ENCODE measurements around the gene KLHL1.

DNA sequence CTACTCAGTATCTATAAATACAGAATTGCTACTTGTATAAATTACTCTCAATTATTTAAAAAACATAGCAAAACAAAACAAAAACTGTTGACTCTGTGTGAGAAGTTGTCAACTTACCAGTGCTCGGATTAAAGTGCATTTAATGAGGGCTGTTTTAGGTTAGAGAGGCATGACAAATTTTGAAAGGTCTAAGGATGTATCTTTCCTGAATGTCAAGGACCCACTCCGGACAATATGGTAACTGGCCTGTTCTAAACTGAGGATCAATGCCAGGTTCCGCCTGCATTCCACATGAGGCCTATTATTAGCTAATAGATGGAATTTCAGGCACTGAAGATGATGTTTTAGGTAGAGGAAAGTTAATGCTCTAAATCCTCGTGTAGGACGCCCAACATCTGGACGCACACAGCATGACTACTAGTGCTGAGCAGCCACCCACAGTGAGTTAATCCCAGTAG, 150.8 kb downstream of the DIAPH3 start:
- PRO-cap: no peak

DNA sequence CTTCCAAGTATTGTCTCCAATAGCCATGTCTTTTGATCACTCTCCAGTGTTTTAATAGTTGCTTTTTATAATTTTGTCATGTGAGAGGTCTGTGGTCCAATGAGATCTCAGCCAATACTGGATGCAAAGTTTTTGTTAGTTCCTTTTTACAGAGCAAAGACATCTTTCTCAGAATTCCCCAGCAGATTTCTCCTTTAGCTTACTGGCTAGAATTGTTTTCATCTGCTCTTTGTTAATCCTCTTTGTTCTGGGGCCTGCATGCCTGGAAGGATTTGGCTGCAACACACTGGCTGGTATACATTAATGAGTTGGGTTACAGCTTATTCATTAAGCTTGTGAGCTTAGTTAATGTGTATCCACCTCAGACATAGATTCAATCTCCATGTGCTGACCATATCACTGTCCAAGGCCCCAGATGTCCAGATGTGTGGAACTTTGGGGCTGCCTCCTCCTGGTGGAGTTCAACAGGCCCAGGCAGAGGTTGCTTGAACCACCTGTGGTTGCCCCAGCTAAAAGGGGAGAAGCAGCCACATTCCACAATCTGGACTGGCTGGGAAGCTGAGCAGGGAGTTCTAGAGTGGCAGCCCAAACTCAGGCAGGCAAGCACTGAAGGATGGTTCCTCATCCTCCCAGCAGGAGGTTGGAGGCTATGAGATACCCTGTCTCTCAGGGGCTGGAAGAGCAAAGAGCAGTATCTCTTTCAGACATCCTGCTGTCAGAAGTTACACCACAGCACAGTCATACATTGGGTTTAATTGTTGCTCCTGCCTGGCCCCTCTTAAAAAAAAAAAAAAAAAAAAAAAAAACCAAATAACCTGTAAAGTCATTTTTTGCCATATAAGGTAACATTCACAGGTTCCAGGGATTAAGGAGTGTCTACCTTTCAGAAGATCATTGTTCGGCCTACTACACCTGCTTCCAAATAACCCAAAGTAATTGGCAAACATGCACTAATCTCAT, 5.3 kb downstream of the DIAPH3 start:
- PRO-cap: no peak

- PRO-cap: no peak
Observed at GRCh38 chr13:60267473-60268231, 103.9 kb upstream of the DIAPH3 start.

GRCh38 chr13:63848883-63849435, 16.1 kb upstream of the ENSG00000285566 start:
- PRO-cap: no peak

DNA sequence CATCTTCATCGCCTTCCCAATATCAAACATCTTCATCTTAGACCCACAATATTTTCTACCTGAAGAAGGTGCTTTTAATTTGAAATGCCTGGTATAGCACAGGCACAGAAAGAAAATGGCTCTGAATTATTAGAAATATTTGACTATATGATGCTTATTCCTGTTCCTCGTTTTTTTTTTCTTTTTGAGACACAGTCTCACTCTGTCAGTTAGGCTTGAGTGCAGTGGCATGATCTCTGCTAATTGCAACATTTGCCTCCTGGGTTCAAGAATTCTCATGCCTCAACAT, 431.5 kb downstream of the PCDH9 start:
- PRO-cap: no peak

DNA sequence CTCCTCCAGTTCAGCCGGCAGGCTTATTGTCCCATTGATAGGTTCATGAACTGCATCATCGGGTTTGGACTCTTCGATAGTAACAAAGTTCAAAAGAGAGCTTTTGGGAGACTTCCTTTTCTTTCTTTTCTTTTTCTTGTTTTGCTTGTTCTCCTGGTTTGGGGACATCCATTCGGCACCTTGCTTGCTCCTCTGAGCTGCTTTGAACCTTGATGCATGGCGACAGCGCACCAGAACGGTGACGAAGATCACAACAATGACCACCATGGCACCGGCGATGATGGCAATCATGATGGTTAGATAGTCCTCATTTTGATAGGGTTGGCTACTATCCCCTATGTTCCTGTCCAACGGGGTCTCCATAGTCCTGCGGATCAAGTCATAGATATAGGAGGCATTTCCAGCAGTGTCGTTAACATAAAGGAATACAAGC, 4.4 kb downstream of the PCDH9 start:
- PRO-cap: no peak

DNA sequence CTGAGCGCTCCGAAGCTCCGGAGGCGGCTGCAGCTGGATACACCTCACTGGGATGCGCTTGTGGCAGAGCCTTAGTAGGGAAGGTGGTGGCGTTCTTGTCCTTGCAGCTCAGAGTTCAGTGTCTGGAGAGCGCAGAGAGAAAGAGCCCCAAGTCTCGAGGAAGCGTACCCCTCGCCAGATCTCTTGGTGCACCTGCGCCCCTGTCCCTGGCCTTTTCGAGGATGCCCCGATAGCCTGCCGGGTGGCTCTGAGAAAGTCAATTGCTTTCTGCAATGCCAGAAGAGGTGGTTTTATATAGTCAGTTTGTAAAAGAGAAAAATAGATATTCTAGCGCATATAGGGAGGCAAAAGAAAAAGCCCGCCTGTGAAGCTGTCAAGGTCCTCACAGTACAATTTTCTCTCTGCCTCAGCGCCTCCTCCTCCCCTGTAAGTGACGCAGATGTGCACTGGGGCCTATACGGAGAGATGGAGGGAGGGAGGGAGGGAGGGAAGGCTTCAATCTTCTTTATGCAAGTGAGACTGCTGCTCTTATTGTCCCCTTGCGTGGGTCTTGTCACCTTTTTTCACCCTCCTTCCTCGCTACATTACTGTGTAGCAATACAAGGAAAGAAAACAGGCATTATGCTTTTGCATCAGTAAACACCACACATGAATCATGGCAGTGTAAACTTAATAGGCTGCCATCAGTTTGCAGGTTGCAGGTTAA, at the start of gene KLHL1:
Gene KLHL1, minus strand, starts transcription at position 391 of the 706 bp plus-strand sequence.
- PRO-cap: no peak

- PRO-cap: no peak
Observed at GRCh38 chr13:72775128-72775561, 6.6 kb downstream of the DIS3 start.

DNA sequence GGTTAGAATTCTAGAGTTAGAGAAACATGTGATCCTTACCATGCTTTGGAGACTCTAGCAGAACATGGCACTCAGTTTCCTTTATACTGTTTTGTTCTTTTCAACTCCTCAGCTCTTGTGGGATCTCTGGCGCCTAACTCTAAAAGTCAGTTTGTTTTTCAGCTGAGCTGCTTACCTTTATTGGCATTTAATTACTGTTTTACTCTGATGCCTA, 87.5 kb upstream of the KLF5 start:
- PRO-cap: no peak

DNA sequence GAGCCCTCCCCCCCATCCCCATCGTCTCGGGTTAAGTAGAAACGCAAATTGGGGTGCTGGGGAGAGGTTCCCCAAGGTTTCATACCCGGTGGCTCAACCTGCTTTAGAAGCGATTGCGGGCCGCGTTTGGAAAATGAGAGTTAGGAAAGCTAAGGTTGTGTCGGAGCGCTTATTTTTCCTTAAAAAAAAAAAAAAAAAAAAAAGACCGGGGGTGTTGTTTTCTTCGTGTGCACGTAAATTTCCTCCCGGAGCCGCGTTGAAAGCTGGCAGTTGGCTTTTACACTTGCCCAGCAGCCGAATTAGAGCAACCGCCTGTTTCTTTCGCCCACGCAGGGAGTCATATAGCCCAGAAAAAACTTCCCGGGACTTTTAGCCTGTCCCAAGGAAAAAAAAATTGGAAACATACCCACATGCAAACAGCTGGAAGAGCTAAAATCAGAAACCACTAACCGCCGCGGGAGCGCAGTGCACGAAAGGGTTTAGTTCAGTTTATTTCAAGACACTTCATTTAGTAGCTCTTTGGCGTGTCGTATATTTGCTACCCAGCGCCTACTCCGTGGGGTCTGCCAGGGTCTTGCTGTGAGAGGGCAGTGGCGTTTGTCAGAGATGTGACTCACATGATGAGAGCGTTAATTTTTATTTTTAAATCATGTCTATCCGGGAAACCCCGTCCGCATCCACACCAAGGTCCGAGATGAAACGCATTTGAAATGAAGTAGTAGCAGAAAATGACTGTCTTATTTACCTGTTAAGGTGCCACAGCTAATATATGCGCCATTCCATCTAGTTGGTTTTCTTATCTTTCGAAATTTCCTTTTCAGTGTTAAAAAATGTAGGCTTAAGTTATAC, 1.4 kb downstream of the KLF5 start:
- PRO-cap: no peak

DNA sequence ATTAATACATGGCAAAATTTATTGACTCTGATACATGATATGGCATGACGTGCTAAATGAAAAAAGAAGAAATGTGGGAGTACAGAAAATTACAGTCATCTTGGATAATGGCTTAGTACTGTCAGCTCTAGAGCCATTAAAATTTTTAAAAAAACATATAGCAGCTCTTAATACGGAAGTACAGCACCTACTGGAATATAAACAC, 4.5 kb downstream of the KLF5 start:
- PRO-cap: no peak

- PRO-cap: no peak
Observed at GRCh38 chr13:73194345-73194762, 135.5 kb downstream of the KLF5 start.

DNA sequence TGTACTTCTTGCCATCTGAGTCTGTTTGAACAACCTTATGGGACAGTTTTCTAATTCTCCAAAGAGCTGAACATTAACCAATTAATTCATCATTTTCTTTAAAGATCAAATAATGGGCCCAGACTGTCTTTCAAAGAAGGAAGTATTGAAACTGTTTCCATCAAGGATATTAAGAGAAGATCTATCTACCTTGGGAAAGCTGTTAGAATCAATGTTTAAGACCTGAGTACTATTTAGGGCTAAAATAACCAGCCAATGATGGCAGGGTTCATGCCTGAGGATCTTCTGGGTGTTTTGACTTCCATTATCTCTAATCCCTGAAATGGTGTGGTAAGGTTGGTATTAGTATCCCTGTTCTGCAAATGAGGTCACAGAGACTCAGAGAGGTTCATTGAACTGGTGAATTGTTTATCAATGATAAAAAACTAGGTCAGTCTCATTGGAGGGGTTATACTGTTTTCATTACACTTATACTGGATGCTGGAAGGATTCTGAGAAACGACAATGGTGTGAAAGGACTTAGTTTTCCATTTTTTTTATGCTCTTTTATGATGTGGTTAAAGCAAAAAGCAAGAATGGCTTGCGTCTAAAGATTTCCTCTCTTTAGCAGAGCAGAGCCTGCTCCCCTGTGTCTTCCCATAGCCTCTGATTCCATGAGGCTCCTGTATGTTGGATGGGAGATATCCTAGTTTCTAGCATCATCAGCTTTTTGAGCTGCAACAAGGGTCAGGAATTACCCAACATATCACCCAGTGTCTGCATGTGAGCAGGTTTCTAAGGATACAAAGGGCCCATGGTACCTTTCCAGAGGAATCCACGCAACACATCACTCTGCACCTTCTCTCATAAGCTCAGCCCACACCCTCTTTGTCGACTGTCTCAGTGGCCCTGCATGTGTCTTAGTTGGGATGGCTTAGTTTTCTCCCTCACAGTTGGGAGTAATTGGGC, 264.9 kb downstream of the KLF5 start:
- PRO-cap: no peak

DNA sequence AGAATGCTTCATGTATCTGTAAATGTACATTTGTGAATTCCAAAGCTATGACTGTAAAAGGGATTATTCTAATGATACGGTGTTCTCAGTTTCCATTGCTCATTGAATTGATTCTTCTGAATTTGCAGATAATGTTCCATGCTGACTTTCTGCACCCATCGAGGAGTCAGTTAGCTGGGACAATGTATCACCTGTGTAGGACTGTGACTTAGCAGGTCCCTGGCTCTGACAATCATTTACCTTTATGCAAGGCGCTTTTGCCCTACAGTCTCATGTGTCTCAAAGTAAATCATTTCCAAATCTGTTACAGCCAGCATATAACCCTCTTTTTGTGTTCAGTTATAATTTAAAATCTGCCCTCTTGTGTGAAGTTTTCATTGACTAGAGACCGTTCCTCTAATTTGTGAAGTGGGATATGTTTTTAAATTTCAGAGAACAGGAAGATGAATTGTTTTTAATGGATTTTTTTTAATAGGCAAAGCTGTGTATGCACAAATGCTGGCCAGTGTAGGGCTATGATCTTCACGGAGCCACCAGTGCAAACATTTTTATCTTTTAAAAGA, 267.1 kb downstream of the KLF5 start:
- PRO-cap: no peak

DNA sequence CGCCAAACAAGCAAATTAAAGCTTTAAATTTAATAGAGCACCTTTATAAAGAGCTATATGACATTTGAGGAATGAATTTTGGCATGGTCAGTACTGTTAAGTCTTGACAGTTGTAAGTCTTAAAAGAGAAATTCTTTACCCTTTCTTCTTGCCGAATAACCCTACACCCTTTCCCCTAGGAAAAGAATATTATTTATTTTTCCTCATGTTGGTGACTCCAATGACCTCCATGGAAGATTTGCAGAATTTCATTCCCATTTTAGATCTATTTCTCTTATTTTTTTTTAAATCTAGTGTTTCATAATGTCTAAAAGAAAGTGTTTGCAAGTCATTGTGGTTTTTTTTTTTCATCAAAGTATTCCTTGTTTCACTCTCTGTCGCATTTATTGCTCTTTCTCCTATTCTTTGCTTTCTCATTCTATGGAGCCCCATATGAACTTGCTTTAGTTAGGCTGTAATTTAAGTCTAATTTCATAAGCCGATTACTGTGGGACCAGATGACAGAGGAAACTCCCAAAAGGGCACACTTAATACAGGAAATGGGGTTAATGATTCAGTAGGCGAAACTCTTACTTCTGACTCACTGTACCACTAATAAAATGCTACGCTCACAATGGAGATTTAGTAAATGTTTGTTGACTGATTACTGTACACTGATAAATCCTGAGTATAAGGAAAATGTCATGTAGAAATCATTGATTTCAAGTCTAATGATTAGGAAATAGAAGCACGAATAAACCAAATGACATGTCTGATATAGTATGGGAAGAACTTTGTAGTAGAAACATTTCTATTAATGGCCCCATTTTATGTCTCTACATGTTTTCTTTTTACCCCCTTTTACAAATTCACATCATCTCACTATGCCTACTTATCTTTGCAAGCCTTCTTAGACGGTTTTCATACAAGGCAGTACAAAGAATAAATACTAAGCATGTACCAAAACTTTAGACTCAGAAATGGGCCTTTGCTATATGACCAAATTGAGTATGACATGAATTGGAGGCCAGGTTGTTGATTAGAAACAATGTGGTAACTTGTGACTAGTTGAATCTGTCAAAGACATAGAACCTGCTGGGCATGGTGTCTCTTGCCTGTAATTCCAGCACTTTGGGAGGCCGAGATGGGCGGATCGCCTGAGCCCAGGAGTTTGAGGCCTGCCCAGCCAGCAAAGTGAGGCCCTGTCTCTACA, 276.4 kb downstream of the KLF5 start:
- PRO-cap: no peak

- PRO-cap: no peak
Observed at GRCh38 chr13:73914921-73915543, 856.2 kb downstream of the KLF5 start.

GRCh38 chr13:74233122-74233558, 1174.3 kb downstream of the KLF5 start:
- PRO-cap: no peak

DNA sequence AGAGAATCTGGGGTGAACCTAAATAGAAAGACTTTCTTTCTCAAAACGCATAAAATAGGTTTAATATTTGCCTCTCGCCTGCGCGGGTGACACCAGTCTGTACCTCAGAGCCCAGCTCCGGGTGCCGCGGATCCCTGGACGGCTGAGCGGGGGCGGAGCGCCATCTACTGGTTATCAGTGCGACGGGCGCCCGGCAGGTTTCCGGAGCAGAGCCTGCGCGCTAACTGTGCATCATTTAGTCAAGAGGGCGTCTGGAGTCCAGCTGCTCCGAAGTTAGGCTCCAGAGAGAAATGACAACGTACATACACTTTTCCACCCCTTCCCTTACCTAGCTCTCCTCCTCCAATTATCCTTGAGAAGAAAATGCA, 262.2 kb downstream of the TBC1D4 start:
- PRO-cap: no peak

- PRO-cap: no peak
Observed at GRCh38 chr13:75292010-75292411, 190.0 kb downstream of the TBC1D4 start.

DNA sequence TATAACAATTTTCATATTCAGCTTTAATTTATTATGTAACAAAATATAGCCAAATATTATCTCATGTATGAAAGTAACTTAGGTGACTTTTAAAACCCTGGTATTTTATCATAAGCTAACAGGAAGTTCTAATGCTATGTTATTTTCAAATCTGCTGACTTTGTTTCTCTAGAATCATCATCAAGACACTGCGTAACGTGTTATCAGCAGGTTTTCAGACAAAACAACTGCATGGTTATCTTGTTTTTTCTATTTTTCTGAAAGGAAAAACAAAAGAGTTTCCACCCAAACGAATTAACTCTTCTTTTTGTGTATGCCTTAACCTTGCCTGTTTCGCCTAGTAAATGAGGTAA, 156.3 kb downstream of the TBC1D4 start:
- PRO-cap: no peak